Mesenchymal stem cell of Wharton's jelly (primary cell): ENCODE data around the gene CAMK2N1.

- CAGE, long polyA plus RNA, result no peak
These were observed 49.3 kb downstream of the CAPZB start for GRCh38 chr1:19435965-19436496.

- CAGE, long polyA plus RNA, result no peak
These were observed 42.7 kb downstream of the CAPZB start for GRCh38 chr1:19442356-19443243.

DNA sequence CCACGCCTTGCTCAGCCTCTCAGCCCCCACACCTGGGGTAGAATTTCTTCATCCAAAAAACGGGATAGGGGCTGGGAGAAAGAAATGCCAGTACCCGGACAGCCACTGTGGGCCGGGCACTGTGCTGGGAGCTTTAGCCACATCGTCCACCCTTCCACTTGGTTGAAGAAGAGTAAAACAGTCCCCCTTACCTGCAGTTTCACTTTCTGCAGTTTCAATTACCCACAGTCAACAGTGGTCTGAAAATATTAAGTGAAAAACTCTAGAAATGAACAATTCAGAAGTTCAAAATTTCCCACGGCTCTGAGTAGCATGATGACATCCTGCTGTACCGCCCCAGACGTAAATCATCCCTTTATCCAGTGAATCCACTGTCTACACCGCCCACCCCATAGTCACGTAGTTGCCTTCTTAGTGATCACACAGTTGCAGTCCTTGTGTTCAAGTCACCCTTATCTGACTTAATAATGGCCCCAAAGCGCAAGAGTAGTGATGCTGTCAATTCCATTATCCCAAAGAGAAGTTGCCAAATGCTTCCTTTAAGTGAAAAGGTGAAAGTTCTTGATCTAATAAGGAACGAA, 25.8 kb downstream of the CAPZB start:
- CAGE, long polyA plus RNA, result no peak

- CAGE, long polyA plus RNA, result no peak
These were observed 3.6 kb downstream of the CAPZB start for GRCh38 chr1:19481712-19482250.

GRCh38 chr1:19599767-19600794, 3.3 kb downstream of the MICOS10 start:
- CAGE, long polyA plus RNA, result no peak

GRCh38 chr1:19612857-19613667, 16.3 kb downstream of the MICOS10 start:
- CAGE, long polyA plus RNA, result no peak

- CAGE, long polyA plus RNA, result no peak
These were observed 1.1 kb upstream of the NBL1 start for GRCh38 chr1:19642969-19643452.

GRCh38 chr1:19860413-19860703, 21.8 kb upstream of the OTUD3 start:
- CAGE, long polyA plus RNA, result no peak

DNA sequence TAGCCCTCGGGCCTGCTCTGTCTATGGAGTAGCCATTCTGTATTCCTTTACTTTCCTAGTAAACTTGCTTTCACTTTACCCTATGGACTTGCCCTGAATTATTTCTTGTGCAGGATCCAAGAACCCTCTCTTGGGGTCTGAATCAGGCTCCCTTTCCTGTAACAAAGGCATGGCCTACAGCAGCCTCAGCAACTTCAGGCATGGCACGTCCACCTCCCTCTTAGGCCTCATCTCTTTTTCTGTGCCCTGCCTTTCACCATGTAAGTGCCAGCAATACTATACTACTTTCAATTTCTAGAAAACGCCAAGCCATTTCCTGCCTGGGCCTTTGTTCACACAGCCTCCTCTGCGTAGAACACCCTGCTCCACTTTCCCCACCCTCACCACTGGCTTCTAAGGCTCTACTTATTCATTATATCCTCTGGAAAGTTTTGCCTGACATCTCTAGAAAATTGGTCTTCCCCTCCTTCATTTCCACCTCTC, 41.8 kb upstream of the VWA5B1 start:
- CAGE, long polyA plus RNA, result no peak

- CAGE, long polyA plus RNA, result no peak
These were observed 2.1 kb downstream of the CAMK2N1 start for GRCh38 chr1:20484007-20484157.

GRCh38 chr1:20485479-20486580, at the start of gene CAMK2N1:
Gene CAMK2N1, minus strand, starts transcription at chr1:20486210.
- CAGE, long polyA plus RNA, result start-site peak on the minus strand at chr1:20486213-20486265, 24 and 29 reads in 2 replicates

- CAGE, long polyA plus RNA, result no peak
These were observed 543 bp upstream of the FAM43B start for GRCh38 chr1:20551784-20552276.

GRCh38 chr1:20606334-20606748, 17.4 kb downstream of the CDA start:
- CAGE, long polyA plus RNA, result no peak

GRCh38 chr1:20618427-20619036, 14.7 kb upstream of the PINK1 start:
- CAGE, long polyA plus RNA, result no peak

DNA sequence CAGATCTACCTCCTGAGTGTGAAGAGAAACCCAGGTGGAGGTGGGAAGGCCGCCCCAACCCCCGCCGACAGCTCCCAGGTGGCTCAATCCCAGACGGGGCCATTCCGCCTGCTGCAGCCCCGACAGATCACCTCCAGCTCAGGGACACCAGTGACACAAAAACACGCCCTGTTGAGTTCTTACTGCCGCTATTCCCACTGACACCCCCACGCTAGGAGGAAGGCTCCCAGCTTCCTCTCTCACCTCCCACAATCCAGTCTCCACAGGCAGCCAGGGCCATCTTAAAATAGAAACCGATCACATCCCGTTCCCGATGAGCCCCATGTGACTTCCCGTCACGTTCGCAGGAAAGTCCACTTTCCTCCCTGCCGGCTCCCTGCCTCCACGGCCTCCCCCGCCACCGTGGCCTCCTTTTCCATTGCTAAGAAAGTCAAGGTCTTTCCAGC, 23.9 kb upstream of the DDOST start:
- CAGE, long polyA plus RNA, result no peak

- CAGE, long polyA plus RNA, result no peak
These were observed 2.3 kb downstream of the HP1BP3 start for GRCh38 chr1:20784723-20785209.

DNA sequence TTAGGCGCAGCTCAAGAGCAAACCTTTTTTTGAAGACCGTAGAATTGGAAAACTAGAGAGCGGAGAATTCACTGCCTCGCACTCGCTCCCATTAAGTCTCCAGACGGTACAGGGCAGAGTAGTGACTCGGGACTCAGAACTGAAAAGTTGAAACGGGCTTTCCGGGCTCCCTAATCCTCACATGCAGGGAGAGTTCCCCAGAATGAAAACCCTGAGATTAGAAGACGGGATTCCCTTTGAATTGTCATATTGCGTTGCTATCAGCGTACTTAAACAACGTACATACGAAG, 460 bp upstream of the HP1BP3 start:
- CAGE, long polyA plus RNA, result no peak

- CAGE, long polyA plus RNA, result no peak
These were observed 5.1 kb upstream of the HP1BP3 start for GRCh38 chr1:20792138-20792590.

- CAGE, long polyA plus RNA, result no peak
These were observed 9.5 kb downstream of the EIF4G3 start for GRCh38 chr1:21167136-21167720.

GRCh38 chr1:21322675-21323026, 32.4 kb upstream of the ECE1 start:
- CAGE, long polyA plus RNA, result no peak